Cardiac septum (tissue), 1 donor: ENCODE results near the genes MN1, CCDC117, KREMEN1, RASL10A and CABP7.

GRCh38 chr22:27801672-27802607 is at the start of gene MN1:
TSS of gene MN1 (minus strand) at chr22:27801756.
- PRO-cap = bidirectional peak, plus-strand start at chr22:27801847, minus-strand start at chr22:27801756

GRCh38 chr22:27885834-27886565 is 33.1 kb downstream of the PITPNB start:
- PRO-cap = bidirectional peak, plus-strand start at chr22:27886287, minus-strand start at chr22:27886087

- PRO-cap = no peak
Measured at GRCh38 chr22:27888024-27889093, 30.7 kb downstream of the PITPNB start.

DNA sequence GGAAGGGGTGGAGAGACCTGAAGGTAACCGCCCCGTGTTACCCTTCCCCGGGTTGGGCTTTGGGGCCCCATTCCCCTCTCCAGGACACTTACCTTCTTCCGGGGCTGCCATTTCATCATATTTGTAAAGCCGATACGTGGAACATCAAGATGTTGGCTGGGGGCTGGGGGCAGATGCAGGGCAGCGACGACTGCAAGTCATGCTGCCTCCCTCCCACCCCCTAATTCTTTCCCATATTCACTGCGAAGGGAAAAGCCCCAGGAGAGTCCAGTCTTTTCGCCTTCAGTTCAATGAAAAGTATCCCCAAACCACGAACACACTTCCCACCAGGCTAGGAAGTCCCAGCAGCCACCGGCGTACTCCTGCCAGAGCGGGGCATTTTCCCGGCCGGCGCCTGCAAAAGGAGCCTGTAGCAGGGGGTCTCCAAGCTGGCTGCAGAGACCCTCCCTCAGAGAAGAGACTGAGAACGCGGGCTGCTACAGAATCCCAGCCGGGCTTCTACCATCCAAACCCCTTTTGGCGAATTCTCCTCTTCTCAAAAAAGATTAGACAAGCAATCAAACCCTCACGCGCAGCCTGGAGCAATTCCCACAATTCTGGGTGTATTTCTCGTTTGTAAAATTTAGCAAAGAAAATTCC is 236.7 kb downstream of the TTC28 start:
- PRO-cap = no peak

GRCh38 chr22:28750739-28750960 is 8.8 kb downstream of the HSCB start:
- PRO-cap = bidirectional peak, plus-strand start at chr22:28750810, minus-strand start at chr22:28750514

DNA sequence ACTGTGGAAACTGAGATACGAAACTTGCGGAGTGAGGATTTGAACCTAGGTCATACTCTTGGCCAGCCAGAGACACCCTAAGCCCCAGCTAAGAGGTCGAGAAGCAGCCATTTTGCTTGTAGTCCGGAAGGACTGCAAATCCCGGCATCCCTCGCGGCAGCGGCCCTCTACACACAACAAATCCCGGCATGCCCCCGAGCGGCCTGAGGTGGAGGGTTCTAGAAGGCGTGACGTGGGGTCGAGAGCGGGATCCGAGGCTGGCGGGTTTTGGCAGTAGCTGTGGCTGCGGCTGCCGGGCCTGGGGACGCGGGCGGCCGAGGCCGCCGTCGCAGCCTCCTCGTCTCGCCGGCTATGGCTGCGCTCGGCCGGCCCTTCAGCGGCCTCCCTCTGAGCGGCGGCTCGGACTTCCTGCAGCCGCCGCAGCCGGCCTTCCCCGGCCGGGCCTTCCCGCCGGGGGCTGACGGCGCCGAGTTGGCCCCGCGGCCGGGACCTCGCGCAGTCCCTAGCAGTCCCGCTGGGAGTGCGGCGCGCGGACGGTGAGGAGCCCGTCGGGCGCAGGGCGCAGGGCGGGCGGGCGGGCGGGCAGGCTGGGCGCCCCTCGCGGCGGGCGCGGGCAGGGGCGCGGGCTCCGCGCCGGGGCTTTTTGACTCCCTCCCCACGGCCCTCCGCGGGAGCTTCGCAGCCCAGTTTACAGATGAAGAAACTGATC is at the start of gene CCDC117:
Gene CCDC117, plus strand, starts transcription at position 197 of the 709 bp plus-strand sequence.
- PRO-cap = unidirectional peak, plus-strand start at position 233 of the sequence

DNA sequence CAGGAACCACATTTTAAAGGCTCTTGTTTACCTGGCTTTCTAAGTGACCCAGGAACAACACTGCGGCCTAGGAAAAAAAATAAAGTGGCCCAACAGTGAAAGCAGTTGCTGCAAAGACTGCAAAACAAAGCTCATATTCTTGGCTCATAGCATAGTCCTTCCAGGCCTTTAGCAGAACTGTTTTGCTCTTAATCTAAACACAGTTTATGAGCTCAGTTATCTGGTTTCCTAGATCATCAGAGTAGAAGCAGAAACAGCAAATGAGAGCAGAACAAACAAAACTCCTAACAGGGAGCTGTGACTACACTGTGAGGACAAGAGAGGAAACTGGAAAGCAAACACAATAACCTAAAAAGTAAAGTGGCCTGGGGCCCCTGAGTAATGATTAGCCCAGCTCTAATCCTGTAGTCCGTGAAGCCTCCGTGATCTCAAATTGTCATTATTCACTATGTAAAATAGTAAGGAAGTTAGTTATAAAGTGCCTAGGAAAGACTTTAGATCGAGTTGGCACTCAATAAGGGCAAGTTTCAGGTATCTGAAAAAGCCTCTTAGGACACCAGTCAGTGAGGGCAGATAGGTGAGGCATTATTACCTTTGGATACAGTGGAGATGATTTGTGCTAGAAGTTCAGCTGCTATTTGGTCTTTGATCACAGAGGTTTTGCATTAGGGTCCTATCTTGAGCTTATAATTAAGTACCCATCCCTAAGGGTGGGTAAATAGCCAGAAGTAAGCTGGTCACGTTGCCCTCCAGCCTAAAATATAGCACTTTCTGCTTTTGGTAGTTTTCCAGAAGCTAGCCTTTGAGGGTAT is 11.7 kb downstream of the CCDC117 start:
- PRO-cap = no peak

DNA sequence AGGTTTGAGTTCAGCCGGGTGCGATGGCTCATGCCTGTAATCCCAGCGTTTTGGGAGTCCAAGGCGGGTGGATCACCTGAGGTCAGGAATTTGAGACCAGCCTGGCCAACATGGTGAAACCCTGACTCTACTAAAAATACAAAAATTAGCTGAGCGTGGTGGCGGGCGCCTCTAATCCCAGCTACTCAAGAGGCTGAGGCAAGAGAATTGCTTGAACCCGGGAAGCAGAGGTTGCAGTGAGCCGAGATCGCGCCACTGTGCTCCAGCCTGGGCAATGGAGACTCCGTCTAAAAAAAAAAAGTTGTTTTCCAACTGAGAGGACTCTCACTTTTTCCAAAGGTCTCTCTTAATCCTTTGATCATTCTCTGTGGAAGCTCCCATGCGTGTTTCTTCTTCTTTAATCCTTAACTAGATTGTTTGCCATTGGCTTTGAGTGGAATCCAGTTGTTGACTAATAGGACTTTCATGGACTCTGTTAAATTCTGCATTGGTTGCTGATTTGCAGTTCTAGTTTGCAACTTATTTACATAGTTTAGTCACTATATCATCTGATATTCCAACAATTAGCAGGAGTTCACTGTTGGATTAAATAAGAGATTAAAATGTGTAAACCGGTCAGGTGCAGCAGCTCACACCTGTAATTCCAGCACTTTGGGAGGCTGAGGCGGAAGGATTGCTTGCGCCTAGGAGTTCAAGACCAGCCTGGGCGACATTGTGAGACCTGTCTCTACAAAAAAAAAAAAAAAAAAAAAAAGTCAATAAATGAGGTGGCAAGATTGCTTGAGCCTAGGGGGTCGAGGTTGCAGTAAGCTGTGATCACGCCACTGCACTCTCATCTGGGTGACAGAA is 79.7 kb downstream of the C22orf31 start:
- PRO-cap = no peak

- PRO-cap = no peak
Measured at GRCh38 chr22:29016412-29016909, 45.2 kb downstream of the C22orf31 start.

- PRO-cap = bidirectional peak, plus-strand start at chr22:29030947, minus-strand start at chr22:29030873
Measured at GRCh38 chr22:29030060-29031283, 31.2 kb downstream of the C22orf31 start.

DNA sequence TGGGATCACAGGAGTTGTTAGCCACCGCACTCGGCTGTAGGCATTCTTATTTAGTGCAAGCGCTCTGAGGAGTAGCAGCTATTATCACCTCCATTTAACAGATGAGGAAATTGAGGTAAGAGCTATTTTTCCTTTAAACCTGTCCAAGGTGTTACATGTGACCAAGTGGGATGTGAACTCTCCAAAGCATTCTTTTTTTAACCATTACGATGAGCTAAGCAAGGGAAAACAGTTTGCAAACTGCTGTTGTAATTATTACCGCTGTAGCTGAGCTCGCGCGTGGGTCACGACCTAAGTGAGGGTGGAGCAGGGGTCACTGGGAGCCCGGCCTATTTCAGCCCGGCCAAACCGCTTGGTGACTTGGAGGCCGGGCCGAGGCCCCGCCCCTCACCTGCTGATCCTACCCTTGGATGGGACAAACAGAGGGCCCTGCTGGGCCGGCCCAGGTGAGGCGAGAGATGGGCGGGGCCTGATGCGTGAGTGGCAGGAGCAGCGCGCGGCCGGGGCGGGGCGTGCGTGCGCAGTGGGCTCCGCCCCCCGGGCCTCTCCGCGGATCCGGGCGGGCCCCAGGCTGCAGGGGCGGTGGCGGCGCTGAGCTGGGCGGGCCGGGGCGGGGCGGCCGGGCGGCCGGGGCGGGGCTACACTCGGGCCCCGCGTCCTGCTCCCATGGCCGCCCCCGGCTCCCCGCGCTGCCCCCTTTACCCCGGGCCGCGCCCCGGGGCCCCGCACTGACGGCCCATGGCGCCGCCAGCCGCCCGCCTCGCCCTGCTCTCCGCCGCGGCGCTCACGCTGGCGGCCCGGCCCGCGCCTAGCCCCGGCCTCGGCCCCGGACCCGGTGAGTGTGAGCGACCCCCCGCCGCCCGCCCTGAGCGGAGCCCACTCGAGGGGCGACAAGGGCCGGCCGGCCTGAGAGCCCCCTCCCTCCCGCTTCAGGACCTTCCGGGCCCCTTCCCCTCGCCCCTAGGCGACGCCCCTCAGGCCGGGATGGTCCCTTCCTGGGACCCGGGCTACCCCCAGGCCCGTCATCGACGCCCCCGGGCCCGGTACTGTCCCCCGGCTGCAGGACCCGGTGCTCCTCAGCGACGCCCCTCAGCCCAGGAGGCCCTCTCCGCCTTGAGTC is at the start of gene KREMEN1:
Gene KREMEN1, plus strand, starts transcription at position 643 of the 1,120 bp plus-strand sequence.
- PRO-cap = unidirectional peak, plus-strand start at position 656 of the sequence

DNA sequence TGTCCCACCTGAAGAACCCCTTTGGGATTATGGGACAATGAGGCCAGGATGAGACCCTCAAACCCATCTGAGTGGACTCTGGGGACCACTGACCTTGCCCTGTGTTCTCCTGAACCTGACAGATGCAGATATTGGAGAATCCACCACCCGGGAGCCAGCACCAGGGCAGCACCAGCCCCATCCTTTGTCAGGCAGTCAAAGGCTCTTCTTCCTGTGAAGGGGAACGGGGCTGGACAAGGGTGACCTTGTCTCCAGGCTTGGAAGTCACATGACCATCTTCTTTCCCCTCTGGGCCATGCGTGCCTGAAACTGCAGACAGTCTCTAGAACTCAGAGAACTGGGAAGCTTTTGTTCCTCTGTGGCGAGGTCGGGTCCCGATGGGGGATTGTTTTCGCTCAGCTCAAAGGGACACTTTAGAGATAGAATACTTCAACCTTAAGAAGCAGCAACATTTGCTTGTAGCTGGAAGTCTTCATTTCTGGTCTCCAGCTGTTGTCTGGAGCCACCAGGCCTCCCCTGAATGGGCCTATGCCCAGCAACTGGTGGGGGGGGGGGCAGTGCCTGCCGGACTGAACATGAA is 55.9 kb upstream of the EMID1 start:
- PRO-cap = no peak

DNA sequence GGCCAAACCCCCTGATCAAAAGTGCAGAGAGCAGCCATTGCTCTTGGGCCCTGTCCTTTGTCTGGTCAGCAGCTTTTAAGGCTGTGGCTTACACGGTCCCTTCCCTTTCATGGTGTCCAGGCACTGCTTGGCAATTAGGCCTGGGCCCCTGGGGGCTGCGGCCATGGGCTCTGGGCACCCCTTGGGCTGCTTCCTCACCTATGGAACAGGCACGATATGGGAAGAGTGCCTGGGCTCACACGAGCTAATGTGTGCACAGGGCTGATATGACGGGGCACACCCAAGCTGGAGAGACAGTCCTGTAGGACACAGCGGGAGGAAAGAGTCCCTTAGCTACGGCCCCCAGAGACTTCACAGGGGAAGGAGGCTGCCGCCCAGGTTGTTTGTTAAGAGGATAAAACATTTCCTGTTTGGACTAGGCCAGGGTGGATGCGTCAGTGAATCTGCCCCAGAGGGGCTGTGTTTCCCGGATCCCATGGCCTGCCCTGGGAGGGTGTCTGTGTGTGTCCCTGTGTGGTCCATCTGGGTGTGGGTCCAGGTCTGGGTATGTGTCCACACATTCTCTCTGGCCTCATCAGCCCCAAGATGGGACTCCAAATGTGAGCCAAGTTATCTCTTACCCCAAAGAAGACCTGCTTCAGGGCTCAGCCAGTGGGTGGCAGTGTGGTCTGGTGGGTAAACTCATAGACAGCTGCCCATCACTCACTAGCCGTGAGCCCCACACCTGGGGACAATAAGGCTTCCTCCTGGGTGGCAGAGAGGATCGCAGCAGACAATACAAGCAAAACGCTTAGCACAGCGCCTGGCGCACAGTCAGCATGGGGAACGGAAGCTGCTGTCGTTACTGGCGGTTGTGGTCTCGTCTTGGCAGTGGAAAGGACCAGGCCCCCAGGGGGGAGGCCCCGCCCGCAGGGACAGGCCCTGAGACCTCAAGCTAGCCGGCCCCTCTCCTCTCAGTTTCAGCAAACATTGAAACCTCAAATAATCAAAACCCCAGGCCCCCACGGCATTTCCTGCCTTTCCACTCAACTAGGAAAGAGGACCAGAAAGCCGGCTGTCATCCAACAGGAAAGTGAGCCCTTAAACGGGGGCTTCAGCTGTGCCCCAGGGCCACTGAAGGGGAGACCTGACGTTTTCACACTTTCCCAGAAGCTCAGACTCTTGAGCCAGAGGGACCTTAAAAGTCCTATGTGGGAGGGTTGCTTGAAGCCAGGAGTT is 3.2 kb upstream of the EMID1 start:
- PRO-cap = unidirectional peak, plus-strand start at position 521 of the sequence

DNA sequence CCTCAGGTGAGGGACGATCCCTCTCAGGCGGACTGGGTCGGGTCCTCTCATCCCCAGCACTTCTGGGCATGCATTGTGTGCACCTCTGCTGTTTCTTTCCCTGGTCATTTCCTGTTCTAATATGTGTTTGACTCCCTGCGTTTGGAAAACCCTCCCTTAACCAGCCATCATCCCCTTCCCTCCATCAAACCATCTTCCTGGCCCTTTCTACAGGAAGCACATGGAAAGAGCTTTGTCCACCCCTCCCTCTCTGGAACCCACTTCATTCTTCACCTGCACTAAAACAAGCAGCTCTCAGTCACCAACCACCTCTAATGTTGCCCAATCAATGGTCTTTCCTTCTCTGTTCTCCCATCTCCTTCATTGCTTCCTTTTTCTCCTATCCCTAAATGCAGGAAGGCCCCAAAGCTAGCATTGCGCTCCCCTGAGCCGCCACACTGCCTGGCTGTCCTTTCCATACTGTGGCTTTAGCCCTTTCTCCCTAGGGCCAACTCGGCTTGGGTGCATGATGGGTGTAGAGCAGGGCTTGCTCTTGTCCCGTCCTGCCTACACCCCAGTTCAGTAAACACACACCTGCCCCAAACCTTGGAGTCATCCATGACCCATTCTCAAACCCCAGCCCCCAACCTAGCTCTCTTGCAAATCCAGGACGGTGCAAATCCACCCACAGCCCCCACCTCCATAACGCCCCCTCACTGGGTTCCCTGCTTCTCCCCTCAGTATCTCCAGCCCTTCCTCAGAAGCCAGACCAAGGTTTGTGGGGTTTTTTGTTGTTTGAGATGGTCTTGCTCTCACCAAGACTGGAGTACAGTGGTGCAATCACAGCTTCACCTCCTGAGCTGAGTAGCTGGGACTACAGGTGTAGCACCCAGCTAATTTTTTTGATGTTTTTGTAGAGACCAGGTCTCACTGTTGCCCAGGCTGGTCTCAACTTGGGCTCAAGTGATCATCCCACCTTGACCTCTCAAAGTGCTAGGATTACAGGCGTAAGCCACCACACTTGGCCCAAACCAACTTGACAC is 5.3 kb upstream of the GAS2L1 start:
- PRO-cap = no peak

GRCh38 chr22:29315208-29316080 is at the start of gene RASL10A:
TSS of gene RASL10A (minus strand) at chr22:29315697.
- PRO-cap = unidirectional peak, minus-strand start at chr22:29315668

DNA sequence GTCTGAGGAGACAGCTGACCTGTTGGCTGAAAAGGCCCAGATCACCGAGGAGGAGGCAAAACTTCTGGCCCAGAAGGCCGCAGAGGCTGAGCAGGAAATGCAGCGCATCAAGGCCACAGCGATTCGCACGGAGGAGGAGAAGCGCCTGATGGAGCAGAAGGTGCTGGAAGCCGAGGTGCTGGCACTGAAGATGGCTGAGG is 46.6 kb upstream of the CABP7 start:
- PRO-cap = no peak

- PRO-cap = no peak
Measured at GRCh38 chr22:29719778-29720298, at the start of gene CABP7. TSS of gene CABP7 (plus strand) at chr22:29720003.

GRCh38 chr22:29821081-29821865 is 16.8 kb downstream of the ASCC2 start:
- PRO-cap = no peak

DNA sequence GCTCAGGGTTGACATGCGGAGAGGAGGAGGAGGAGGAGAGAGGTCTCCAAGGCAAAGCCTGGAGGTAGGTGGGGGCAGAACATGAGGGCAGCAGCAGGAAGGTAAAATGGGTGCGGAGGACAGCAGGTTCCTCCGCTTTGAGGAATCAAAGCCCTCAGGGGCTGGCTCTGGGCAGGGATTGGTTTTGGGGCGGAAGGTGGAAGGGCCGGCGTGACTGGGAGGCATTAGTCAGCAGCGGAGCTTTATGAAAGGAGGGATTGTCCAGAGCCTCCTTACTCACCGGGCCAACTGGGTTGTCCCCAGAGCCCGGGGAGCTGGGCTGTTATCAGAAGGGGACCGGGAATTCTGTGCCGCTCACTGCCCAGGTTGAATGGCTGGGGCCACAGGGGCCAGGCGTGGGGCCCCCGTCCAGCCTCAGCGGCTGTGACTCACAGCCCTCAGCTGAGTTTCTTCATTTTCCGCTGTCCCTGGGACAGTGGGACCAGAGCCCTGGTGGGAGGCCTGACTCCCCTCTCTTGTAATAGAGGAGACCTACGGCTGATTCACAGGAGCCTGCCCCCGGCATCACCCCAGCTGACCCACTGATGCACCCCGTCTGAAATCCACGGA is 36.2 kb downstream of the LIF start:
- PRO-cap = no peak

DNA sequence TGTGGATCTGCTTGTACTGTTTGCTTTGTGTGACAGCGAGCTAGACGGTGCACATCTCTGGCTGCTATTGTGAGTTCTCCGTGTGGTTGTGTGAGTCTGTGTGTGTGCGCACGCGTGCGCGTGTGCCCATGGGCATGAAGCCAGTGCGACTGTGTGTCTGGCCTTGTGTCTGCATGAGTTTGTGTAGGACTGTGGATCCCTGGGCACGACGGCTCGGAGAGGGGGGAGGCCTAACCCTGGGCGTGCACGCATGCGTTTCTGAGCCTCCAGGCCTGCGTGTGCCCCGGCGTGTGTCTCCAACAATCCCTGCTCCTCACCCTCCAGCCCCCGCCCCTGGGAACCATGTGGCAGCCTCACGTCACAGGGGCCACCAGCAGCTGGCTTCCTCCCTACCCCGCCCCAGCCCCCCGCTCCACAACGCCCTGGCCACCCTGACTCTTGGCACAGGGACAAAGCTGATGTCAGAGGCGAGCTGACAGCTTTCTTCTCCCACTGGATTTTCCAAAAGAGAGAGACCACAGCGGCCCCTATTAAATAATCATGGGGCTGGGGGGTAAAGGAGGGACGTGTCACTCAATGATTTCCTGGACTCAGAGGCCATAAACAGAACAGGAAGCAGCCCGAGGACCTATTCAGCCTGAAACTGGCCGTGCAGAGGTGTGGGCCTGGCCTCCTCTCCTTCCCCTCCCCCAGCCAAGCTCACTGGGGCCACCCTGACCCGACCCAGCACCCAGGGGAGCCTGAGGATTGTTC is 6.7 kb upstream of the LIF start:
- PRO-cap = no peak